ENCODE measurements around a stretch of chr14.

DNA sequence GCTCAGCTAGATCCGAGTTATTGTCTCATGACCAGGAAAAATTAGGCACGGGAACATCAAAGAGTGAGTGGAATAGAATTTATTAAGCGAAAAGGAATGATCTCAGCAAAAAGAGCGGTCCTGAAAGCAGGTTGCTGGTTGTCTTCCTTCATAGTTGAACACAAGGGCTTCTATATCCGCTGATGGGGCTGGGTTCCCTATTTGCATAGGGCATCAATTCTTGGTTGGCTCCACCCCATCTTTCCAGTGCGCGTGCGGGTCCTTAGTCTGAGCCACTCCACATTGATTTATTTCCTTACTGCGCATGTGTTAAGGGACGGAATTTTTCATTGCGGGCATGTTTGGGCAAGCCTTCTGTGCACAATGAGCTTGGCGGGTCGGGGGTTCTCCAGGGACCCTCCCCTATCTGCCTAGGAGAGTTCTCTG is 21.2 kb upstream of the DLGAP5 start:
- PRO-cap = no peak

GRCh38 chr14:55306884-55307368 is 35.7 kb downstream of the FBXO34 start:
- PRO-cap = no peak

- PRO-cap = no peak
Measured at GRCh38 chr14:55382874-55383416, 28.7 kb downstream of the ATG14 start.

- PRO-cap = no peak
Measured at GRCh38 chr14:55499849-55500748, 59.7 kb upstream of the TBPL2 start.

- PRO-cap = no peak
Measured at GRCh38 chr14:55686146-55687096, 106.4 kb downstream of the KTN1 start.

DNA sequence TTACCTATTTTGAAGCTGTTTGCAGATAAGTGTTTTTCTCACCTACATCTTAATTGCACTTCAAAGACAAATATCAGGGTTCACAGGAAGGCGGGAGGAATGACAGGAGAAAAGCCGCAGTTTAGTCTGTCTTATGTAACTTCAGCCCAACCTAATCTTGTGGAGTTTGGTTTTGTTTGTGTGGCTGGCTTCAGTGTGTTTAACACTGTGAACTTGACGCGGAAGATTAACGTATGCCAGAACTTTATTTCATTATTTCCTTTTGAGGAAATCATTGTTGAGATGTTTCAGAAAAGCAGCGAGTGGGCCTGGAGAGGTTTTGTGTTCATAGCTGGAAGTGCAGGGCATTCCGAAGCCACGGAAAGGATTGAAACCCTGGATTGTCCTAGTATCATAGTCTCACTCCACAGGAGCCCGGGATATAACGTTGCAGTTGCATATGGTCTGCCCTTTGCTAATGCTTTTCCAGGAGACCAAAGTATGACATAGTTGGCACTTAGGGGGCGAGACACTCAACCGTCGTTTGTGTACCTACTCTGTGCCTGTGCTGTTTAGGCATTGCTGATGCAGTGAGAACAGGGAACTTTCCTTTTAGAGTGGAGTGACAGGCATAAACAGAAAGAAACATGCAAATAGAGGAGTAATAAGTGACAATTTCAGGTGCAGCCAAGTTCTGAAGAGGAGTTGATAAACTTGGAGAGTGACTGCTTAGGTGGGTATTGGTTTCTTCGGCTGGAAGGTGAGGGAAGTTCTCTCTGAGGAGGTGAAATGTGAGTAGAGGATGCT is 2.1 kb downstream of the PELI2 start:
- PRO-cap = no peak

DNA sequence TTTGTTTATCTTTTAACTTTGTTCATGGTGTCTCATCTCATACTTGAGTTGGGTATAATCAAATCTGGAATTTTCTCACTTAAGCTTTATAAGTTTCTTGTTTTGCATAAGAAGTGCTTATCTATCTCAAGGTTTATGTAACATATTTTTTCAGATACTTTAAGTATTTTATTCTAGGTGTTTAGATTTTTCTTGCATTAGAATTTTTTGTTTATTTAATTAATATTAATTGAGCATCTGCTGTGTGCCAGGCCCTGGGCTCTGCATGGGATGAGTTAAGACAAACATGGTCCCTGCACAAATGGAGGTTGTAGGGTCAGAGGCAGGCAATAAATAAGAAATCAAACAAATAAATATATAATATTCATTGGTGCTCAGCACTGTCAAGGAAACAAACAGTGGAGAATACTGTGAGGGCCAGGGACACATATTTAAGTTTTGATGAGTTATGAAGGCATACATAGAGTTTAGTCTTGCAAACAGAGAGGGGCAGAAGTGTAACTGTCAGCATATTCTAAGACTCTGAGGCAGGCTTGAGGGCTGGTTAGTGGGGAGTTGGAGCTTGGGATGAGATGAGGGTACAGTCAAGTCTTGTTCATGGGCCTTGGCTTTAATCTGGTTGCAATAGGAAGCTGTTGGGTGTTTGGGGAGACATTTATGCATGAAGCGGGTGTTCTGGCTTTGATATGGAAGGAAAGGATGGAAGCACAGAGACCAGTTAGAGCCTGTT is 78.8 kb downstream of the PELI2 start:
- PRO-cap = no peak

DNA sequence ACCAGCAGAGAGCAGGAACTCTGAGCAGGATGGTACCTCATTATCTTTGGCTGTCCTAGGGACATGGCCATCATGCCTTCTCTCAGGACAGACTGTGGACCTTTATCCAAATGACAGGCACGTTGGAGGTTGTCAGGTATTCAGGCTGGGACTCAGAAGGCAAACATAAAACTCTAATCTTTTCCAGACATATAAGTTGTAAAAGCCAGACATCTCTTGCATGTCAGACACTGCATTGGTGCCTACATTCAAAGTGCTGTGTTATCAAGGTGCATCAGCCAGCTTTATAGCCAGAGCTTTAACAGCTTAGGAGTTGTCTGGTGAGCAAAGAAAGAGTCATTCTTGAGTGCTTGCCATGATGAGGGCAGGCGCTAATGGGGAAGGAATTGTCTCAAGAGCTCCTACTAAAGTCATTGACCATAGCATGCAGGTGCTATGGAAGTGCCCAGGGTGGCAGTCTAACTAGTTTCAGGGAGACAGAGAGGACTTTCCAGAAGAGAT is 89.6 kb downstream of the PELI2 start:
- PRO-cap = no peak

- PRO-cap = no peak
Measured at GRCh38 chr14:56241429-56242361, 123.5 kb downstream of the PELI2 start.

- PRO-cap = no peak
Measured at GRCh38 chr14:56466004-56466474, 113.6 kb upstream of the TMEM260 start.

GRCh38 chr14:56798000-56799021 is 12.0 kb downstream of the OTX2 start:
- PRO-cap = no peak

- PRO-cap = no peak
Measured at GRCh38 chr14:57009681-57010215, 199.5 kb upstream of the OTX2 start.

GRCh38 chr14:57058177-57058657 is 210.5 kb downstream of the EXOC5 start:
- PRO-cap = no peak

DNA sequence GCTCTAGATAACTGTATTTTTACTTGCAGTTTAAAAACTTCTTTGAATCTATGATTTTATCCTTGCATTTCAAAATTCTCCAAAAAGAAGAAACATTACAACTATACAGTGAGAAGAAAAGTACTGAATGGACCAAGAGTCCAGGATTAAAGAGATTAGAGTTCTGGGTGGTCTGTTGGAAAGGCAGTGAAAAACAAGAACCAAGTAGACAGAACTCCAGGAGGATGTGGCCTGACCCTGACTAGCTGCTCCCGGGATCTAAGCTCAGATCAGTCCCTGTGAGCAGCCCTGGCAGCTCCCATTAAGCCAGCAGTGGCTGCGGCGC is 96.2 kb upstream of the SLC35F4 start:
- PRO-cap = no peak

DNA sequence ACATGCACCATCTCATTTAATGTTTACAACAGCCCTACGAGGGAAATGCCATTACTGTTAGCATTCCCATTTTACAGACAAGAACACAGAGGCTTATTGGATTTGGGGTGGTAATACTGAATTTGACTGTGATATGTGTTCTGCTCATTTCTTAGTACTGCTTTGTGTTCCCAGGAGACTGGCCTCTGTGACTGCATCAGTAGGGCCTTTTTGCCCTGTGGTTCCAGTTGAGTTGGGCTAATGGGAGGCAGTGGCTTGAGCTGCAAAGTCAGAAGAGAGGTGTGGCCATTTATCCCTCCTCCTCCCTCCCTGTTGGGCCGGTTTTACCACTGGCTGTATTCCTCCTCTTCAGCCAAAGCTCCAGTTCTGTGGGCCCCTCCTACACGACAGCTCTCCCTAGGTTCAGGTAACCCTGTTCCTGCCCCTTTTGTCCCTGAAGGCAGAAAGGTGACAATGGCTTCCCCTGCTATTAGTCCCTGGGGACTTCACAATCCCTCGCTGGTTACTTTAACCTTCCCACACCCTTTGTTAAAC is 121.6 kb upstream of the SLC35F4 start:
- PRO-cap = no peak

DNA sequence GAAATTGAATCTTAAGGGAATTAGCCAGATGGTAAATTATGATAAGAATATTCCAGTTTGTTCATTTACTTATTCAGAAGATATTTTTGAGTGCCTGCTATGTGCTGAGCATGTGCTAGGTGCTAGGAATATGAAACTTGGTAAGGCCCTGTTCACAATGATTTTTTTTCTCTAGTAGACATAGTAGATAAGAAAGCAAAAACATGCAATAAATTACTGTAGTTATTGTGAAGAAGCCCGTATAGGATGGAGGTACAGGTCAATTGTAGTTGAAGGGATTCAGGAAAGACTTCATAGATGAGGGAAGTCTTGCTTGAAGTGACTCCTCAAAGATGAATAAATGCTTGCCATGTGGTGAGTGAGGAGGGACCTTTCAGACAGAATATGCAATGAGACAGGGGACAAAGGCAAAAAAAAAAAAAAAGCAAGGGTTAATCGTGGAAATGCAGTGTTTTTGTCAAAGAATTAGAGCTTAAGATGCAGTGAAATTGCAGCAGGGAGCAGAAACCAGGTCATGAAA is 75.9 kb downstream of the KIAA0586 start:
- PRO-cap = no peak

DNA sequence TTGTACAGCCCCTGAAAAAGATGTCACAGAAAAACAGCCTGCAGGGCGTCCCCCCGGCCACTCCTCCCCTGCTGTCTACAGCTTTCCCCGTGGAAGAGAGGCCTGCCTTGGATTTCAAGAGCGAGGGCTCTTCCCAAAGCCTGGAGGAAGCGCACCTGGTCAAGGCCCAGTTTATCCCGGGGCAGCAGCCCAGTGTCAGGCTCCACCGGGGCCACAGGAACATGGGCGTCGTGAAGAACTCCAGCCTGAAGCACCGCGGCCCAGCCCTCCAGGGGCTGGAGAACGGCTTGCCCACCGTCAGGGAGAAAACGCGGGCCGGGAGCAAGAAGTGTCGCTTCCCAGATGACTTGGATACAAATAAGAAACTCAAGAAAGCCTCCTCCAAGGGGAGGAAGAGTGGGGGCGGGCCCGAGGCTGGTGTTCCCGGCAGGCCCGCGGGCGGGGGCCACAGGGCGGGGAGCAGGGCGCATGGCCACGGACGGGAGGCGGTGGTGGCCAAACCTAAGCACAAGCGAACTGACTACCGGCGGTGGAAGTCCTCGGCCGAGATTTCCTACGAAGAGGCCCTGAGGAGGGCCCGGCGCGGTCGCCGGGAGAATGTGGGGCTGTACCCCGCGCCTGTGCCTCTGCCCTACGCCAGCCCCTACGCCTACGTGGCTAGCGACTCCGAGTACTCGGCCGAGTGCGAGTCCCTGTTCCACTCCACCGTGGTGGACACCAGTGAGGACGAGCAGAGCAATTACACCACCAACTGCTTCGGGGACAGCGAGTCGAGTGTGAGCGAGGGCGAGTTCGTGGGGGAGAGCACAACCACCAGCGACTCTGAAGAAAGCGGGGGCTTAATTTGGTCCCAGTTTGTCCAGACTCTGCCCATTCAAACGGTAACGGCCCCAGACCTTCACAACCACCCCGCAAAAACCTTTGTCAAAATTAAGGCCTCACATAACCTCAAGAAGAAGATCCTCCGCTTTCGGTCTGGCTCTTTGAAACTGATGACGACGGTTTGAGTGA is 8.7 kb downstream of the DACT1 start:
- PRO-cap = no peak

GRCh38 chr14:58659722-58660018 is 21.9 kb downstream of the DACT1 start:
- PRO-cap = no peak

GRCh38 chr14:59161571-59162371 is 26.7 kb upstream of the DAAM1 start:
- PRO-cap = no peak

DNA sequence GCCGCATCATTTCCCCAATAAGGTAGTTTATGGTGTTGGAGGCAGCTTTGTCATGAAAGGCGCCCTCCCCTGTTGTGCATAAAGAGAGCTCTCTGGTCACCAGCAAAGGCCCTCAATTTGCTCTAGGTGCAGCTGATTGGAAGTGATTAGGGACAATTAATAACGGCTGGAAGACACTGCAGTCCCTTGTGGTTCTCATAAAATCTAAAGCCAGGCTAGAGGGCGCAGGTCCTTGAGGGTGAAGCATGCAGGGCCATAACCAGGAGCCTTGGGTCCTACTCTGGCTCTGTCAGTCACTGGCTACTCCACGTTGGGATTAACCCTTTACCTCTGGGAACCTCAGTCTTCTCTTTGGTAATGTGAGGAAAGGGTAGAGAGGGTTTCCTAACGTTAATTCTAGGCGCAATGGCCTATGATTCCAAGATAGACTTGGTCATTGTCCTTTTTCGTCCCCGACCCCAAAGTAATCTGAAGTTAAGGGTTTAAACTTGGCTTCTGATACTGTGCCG is 1.9 kb downstream of the DAAM1 start:
- PRO-cap = no peak